Foreskin keratinocyte (primary cell): ENCODE data around the genes PLEKHB1, PPME1, PGM2L1 and RPS3.

- RAMPAGE, total RNA, result no peak
Observed at GRCh38 chr11:73598428-73598933, 569 bp upstream of the FAM168A start.

GRCh38 chr11:73645962-73646971 is at the start of gene PLEKHB1:
TSS of gene PLEKHB1 (plus strand) at chr11:73646581.
- RAMPAGE, total RNA, result no peak

- RAMPAGE, total RNA, result no peak
Observed at GRCh38 chr11:73651964-73653044, 5.9 kb downstream of the PLEKHB1 start.

DNA sequence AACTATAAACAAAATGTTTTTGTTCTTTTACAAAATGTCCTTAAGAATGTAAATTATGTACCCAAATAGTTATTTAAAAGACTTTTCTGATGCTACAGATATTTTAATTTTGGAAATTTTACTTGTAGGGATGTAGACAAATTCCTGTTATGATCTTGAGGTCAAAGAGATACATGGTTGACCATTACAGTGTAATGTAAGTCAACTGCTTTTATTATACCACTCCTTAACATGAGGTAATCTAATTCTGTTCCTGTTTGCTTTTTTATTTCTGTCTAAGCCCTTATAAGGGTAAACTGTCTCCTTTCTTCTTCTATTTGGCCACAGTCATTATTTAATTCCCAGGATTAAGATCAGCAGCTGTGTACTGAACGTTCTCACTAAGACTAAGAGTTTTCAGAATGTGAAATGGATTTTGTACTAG is 32.9 kb downstream of the C2CD3 start:
- RAMPAGE, total RNA, result no peak

DNA sequence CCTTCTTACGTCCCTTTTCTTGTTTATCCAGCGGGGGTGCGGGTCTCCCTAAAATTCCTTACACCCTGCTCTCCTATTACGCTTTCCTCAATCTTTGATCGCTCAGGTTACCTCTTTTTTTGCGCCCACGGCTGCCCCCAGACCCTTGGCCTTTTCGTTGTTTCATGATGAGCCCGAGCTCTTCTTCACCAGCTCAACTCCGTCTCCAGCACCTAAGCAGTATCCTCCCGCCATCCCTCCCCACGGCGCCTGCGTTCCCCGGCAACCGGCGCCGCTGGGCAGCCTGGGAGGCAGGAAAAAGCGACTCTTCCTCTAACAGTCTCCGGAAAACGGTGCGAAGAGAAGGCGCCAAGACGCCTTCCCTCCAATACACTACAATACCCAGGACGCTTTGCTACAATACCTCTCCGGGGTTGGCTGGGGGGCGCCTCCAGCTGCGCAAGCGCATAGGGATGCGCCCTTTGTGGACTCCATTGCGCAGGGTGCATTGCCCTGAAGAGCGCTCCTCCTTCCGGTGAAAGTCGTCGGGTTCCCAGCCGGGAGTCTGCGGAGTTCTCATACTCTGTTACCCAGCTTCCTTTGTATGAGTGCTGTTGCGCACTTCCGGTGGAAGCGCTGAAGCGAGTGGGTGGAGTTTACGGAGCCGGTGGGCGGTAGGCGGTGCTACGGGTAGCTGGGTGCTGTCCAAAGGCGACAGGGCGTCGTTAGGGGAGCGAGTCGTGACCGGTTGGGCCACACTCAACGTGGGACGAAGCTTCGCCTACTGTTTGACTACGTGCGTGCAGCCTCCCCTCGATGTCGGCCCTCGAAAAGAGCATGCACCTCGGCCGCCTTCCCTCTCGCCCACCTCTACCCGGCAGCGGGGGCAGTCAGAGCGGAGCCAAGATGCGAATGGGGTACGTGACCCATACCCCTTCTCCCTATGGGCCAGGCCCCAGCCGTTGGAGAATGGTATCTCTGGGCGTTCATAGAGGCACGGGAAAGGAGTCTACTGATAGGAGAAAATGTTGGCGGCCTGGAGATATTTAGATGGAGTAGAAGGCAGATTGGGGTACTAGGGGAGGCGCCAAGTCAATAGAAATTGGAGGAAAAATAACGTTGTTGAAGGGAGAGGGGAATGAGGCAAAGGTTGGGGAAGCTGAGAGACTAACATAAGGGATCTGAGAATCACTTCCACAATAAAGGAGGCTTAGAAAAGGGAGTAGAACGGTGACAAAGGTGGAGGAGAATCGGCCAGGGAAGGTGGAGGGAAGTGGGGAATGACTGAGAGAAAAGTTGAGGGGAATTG is at the start of gene PPME1:
Gene PPME1, plus strand, starts transcription at position 663 of the 1,288 bp plus-strand sequence.
- RAMPAGE, total RNA, result no peak

DNA sequence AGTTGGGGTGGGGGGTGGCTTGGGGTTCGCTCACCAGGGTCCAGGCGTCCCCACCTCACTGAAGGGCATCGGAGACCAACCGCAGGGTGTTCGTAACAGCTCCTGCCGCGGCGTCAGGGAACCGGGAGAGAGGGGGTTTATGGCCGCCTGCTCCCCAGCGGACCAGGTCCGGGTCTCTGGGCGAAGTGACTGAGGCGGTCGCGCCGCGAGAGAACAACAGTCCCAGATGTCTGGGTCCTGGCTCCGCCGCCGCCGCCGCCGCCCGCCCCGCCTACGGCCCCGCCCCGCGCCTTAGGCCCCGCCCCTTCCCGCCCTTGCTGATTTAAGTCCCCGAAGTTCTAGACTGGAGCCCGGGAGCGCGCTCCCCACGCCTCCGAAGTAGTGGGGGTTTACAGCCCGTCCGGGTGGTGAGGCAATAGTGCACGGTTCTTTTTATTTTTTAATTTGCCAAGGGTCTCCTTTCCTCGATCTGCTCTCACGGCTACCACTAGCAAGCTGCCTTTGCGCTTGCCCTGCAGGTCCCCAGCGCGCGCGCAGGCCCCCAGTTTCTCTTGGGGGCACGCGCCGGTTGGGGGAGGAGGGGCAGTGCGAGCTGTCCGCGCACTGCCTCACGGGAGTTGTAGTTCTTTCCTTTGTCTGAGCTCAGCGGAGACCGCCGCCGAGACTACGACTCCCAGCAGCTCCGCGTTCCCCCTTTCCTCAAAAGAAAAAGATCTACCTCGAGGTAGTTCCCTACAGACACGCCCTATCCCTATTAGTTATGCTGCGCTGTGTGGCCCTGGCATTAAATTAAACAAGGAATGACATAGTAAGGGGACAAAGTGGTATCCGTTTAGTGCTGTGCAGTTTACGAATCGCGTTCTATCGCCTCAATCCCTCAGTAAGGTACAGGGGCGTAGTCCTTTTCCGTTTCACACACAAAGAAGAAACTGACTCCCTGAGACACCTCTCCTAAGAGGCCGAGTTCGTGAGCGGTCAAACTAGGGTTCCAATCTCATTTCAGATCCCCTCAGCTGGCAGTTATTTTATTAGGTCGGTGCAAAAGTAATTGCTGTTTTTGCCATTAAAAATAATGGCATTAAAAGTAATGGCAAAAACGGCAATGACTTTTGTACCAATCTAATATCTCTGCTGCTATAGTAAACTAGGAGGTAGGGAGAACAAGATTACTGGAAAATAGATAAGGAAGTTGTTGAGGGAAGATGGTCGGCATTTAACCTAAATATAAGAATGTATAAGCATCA is at the start of gene PGM2L1:
Gene PGM2L1, minus strand, starts transcription at position 228 of the 1,244 bp plus-strand sequence.
- RAMPAGE, total RNA, result no peak

GRCh38 chr11:74460811-74461102 is 6.6 kb downstream of the KCNE3 start:
- RAMPAGE, total RNA, result no peak

DNA sequence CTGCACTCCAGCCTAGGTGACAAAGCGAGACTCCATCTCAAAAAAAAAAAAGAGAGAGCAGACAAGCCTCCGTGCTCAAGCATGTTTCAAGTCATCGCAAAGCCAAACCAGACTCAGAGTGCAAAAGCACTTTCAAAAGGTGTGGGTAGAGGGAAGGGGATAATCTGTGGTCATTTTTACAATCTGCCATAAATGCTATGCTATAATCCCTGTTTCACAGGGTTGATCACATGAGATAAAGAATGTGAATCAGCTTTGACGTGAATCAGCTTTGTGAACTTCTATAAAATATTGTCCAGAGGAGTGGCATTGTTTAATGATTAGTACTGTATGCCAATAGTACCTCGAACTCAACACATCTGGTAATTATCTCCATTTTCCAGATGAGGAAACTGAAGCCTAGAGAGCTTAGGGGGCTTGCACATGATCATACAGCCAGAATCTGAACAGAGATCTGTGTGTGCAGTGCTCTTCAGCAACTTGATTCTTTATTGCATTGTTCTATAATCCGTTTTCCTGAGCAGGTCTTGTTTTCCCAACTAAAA is 20.0 kb upstream of the POLD3 start:
- RAMPAGE, total RNA, result no peak

GRCh38 chr11:74581136-74581677 is 11.2 kb upstream of the POLD3 start:
- RAMPAGE, total RNA, result no peak

- RAMPAGE, total RNA, result no peak
Observed at GRCh38 chr11:74676449-74676772, 54.8 kb downstream of the CHRDL2 start.

DNA sequence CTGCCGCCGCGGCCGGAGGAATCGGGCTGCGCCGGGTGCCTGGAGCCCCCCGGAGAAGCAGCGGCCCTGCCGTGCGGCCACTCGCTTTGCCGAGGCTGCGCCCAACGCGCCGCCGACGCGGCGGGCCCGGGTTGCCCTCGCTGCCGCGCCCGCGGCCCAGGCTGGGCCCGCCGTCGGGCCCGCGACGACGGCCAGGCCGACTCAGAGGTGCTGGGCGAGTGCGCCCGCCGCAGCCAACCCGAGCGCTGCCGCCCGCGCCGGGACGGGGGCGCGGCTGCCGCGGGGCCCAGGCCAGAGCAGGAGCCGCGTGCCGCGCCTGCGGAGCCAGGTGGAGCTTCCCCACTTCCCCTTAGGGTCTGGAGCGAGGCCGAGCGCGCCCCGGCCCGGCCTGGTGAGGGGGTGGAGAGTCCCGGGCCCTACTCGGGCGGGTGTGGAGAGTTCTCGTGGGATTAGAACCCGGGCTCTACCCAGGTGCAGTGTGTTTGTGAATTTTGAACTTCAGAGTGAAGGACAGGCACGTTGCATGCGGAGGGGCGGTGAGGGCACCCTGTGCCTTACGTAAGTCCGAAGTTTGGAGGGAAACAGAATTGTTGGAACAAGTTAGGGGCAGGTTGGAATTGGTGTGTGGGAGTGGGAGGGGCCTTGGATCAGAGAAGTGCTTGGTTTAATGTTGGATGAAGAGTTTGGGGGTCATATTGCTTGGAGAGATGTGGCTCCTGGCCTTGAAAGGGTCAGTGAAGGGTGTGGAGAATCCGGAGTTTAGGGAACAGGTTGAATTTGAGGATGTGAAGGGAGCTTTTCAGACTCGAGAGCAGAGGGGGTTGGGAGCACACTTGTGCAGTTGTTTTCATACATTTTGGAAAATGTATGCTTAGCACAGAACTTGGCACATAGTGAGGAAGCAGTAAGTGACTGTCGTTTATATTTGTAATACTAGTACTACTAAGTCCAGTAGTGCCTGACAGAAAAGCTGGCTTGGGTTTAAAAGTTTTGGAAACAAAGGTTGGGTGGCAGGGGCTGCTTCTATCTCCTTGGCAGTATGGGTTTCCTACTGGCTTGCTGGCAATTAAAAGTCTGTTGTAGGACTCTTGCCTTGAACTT is 756 bp downstream of the RNF169 start:
- RAMPAGE, total RNA, result no peak

DNA sequence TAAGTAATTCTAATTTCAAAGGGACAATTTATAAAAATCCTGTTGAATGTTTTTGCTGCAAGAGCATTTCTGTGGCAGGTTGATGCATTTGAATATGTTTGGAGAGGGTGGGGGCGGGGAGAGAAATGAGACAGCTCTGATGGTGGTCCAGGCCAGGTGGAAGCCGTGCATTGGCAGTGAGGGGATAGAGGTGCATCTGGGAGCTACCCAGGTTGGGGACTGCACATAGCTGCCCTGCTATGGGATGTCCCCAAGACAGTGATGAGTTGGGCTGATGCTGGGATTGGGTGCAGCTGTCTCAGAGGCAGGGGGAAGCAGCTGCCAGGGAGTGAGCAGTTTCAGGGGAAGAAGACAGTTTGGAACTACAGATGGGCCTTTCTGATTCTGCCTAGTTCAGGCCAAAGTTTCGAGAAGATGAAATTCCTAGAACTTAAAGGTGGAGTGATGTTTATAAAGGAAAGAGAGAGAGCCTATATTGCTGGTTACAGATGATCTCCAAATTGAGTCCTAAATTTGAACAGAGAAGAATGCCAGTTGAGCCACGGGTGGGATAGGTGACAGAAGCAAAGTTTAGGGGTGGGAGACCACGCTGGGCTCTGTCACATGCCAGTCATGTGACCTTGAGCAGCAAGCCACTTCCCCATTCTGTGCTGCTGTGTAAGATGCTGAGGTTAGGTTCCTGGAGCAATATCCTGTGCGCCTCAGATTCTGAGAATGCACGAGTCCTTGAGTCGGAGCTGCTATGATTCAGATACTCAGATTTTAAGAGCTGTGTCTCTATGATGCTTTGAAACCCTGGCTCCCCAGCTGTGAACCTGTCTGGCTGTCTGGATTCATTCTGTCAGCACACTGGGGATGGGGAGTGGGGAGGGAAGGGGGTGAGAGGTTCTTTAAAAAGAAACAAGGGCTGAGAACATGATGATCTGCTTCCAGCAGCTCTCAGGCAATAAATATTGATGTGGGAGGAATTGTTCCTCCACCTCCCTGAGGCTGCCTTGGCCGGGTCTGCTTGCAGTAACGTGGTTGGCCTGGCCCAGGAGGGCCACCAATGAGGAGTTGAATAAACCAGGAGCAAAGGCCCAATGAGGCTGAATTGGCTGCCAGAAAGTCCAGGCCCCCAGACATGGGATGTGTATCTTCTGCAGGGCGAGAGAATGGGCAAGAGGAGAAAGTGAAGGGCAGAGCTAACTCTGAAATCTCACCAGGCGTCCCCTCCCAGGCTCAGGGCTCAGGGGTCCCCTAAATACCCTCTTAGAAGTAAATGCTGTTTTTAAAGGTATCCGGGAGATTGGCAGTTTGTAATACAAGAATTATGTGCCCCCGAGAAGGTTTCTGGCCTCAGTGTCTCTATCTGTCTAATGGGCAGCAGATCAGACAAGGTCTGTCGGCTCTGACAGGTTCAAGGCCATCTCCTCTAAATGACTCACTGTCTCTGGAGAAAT is 23.9 kb downstream of the SLCO2B1 start:
- RAMPAGE, total RNA, result no peak

- RAMPAGE, total RNA, result no peak
Observed at GRCh38 chr11:75202007-75202746, 38.4 kb upstream of the TPBGL start.

GRCh38 chr11:75264179-75265008 is 23.8 kb downstream of the TPBGL start:
- RAMPAGE, total RNA, result no peak

DNA sequence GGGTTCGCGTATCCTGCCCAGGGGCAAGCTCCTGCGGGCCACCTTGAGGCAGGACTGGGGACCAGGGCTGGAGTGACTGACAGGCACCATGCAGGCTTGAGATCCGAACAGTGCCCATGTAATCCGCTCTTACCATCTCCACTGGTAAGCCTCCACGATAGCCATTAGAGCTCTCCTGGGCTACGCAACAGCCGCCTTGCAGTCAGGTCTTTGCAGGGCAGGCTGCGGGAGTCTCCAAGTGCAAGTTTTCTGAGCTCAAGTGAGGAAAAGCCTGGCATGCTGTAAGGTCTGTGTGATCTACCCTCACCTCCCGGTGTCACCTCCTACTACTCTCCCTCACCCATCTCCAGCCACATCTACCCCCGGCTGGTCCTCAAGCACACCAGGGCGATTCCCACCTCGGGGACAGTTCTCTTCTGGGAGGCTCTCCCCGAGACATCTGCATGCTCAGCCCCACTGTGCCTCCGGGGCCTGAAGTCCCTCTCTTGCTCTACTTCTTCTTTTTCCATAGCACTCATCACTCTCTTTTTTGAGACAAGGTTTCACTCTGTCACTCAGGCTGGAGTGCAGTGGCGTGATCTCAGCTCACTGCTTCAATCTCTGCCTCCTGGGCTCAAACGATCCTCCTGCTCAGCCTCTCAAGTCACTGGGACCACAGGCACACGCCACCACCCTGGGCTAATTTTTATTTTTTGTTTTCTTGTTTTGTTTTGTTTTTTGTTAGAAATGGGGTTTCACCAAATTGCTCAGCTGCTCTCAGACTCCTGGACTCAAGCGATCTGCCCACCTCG is 49.7 kb downstream of the TPBGL start:
- RAMPAGE, total RNA, result no peak

DNA sequence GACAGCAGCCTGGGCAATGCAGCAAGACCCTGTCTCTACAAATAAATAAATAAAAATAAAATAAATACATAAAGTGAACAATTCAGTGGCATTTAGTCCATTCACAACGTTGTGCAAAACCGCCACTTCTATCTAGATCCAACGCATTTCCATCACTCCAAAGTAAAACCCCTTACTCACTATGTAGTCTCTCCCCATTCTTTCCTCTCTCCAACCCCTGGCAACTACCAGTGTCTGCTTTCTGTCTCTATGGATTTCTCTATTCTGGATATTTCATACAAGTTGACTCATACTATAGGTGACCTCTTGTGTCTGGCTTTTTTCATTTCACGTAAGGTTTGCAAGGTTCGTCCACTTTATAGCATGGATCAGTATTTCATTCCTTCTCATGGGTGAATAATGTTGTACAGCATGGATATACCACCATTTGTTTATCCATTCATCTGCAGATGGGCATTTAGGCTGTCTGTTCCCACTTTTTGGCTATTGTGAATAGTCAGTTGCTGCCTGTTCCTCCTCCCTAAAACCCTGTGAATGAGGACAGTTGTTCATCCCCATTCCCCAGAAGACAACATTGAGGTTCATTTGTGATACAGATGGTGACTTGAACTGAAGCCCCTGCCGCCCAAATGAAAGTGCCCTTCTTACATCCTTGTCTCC is 23.4 kb downstream of the ARRB1 start:
- RAMPAGE, total RNA, result no peak

GRCh38 chr11:75369812-75370355 is 18.4 kb upstream of the ARRB1 start:
- RAMPAGE, total RNA, result no peak

GRCh38 chr11:75399193-75400111 is at the start of gene RPS3:
TSS of gene RPS3 (plus strand) at chr11:75399518.
- RAMPAGE, total RNA, result start-site peak on the plus strand at chr11:75399515-75399542, 327 and 283 reads in 2 replicates

GRCh38 chr11:75507800-75508717 is 17.7 kb downstream of the GDPD5 start:
- RAMPAGE, total RNA, result no peak

- RAMPAGE, total RNA, result no peak
Observed at GRCh38 chr11:75558005-75558746, 3.9 kb upstream of the SERPINH1 start.